ENCODE measurements around a stretch of chr6.

DNA sequence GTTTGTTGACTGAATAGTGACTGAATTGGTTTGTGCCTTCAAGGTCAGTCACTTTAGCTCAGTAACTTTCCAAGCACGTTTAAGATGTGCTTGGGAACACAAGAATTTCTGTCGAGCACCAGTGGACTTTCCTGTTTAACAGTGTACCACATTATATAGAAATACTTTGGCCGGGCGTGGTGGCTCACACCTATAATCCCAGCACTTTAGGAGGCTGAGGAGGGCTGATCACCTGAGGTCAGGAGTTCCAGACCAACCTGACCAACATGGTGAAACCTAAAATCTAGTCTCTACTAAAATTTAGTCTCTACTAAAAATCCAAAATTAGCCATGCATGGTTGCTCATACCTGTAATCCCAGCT, 1.8 kb upstream of the CD24 start:
- PRO-cap: no peak

DNA sequence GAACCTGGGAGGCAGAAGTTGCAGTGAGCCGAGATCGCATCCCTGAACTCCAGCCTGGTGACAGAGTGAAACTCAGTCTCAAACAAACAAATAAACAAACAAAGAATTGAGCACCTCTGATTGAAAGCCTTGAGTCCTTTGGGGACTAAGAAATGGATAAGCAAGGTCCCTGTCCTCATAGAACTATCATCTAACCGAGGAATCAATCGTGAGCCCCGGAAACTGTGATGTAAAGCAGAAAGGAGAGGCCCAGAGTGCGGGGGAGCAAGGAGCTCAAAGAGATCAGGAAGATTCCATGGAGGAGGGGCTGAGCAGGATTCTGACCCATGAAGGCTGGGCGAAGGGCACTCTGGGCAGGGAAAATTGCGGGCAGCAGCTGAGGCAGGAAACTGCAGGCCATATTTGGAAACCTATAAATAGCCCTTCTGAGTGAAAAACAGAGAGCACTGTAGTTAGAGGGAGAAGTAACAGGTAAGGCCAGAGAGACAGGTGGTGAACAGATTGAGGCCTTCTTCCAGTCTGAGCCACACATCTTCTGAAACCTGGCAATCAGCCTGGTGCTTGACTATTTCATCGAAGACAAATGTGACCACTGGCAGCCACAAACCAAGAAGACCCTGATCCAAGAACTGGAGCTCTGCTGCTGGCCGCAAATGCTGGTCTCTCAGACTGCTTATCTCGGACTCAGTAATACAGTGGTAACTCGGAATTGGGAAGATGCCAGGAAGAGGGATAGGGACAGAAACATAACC, 14.0 kb upstream of the BEND3 start:
- PRO-cap: no peak

DNA sequence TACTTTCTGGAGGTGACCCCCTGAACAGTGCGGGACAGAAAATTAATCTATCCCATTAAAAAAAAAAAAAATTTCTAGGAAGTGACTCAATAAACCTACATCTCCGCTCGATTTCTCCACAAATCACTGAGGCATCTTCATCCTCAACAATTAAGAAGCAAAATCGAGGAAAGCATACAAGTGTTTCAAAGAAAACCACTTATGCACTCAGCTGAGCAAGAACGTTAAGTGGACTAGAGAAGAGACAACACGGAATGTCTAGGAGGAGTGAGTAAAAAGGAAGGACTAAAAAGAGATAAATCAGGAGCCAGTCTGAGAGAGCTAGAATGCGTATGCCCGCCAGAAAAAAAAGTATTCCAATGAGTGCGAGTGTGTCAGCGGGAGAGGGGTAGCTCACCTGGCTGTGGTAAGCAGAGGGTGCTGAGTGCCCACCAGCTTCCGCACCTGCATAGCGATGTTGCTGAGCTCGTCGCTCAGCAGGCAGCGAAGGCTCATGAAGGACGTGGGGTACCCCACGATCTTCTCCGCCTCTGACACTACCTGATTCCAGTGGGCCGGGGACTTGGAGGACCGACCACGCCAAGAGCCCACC, 675 bp downstream of the PDSS2 start:
- PRO-cap: no peak

DNA sequence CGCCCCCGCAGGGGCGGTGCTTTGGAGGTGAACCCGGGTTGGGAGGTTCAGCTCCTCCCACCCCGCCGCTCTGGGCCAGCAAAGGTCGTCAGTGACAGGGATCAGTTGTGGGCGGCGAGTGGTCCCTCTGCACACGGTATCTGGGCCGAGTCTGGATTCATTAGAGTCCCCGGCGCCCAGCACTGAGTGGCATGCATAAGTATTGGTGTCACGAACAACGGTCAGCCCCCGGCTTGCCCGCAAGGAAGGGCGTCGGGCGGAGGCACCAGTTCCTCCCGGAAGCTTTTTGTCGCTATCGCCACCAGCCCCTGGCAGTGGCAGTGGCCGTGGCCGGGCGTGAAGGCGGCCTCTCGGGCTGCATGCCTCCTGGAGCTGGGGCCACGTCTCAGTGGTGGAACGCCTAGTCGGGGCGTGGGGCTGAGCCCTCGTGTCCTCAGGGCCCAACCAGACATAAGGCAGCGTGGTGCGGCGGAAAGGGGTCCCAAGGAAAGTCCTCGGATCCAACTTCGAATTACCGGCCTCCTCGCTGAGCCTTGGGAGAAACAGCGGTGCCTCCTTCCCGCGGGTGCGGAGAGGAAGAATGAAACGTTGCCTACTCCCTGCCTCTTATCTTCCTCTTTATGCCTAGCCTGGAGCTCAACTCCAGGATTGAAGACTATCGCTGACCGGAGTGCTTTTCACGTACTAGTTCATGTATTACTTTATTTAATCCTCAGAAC, 431 bp upstream of the PDSS2 start:
- PRO-cap: bidirectional peak, plus-strand start at position 104 of the sequence, minus-strand start outside the sequence; bidirectional peak, plus-strand start at position 314 of the sequence, minus-strand start at position 310 of the sequence; bidirectional peak, plus-strand start at position 479 of the sequence, minus-strand start at position 393 of the sequence; unidirectional peak, minus-strand start at position 582 of the sequence; unidirectional peak, minus-strand start at position 622 of the sequence

GRCh38 chr6:107488625-107489318, 1.1 kb upstream of the SOBP start:
- PRO-cap: no peak

DNA sequence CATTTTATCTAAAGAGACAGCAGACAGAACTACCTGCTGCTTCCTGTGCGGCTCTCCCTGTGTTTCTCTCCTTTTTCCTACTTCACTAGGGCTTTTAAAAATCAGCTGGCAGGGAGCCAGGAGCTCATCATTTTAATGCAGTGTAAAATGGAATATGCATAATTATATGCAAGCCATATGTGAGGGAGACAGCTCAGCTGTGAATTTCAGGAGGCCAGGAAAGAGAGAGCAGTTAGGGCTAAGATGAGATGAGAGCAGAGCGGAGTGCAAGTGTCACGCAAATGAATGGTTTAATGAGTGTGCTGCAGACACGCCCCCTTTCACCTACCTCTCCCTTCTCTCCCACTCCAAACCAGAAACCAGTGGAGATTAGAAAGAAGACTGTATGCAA, 96.1 kb downstream of the SOBP start:
- PRO-cap: no peak

DNA sequence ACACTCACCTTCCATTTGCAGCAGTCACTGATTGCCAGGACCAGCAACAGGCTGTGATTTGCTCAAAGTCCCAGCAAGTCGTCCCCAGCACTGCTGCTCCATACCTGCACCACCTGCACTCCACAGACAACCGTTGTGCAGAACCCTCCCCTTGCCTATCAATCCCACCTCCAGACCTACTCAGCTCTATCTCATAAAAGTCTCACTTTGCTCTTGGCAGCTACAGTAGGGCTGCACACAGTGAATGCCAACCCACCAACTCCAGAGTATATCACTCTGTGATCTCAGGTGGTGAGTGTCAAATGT, 43.2 kb upstream of the SCML4 start:
- PRO-cap: no peak

DNA sequence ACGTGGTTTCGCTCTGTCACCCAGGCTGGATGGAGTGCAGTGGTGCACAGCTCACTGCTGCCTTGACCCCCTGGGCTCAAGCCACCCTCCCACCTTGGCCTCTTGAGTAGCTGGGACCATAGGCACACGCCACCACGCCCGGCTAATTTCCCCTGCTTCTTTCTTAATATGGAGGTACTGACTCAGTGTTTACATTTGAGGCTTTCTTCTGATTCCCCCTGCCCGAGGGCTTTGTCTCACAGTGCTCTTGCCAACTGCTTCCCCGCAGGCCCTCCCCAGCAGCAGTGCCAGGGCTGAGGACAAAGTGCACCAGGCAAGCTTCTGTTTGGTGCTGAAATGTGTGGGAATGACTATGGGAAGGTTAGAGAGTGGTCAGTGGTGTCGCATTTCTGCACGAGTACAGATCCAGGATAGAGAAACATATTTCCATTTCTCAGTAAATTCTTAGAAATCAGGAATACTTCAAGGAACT, 34.8 kb downstream of the NR2E1 start:
- PRO-cap: no peak

DNA sequence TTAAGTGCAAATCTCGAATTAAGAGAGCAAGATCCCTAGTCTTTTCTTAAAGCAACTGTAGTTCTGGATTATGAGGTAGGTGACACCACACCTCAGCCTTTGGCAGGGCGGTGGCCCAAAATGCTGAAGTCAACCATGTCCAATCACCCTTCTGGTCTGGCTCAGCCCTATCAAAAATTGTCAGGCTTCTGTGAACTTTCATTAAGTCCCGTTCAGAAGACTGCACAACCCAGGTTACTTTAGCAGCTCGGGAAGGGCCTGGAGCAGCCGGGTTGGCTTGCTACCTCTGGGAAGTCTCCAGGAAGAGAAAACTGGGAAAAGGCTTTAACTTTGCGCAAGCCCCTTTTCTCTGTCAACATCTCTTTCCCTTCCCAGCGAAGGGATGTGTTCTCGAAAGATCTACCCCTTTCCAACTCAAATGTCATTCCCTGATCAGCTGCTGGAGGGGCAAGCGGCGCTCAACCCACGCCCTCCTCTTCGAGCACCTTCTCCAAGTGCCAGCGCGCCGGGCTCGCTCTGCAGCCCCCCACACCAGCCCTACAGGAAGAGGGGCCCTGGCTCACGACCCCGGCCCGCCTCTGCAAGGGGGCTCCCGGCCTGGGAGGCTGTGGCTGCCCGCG, 669 bp downstream of the SNX3 start:
- PRO-cap: unidirectional peak, plus-strand start at position 424 of the sequence

DNA sequence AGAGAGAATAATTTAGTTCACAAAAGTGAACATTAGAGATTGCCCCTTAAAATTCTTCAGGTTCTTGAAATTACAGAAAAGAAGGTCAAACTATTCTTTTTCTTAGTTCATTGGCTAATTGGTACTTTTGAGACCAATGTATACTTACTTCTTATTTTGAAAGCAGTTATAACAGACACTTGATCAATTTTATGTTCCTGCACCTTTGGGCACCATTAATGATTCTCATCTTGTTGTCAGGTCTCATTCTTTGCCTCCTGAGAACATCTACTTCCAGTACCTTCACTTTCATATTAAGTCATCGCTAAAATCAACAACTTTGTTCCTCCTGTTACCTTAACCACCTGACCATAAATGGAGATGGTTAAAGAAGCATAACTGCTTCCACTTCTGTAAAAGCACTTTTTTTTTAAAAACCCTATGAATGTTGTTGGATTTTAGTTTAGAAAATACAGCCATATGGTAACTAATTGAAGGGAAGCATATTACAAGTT, 53.7 kb downstream of the AFG1L start:
- PRO-cap: no peak

- PRO-cap: no peak
Observed at GRCh38 chr6:108576234-108577216, 15.8 kb downstream of the FOXO3 start.

GRCh38 chr6:108851037-108851410, 2.8 kb downstream of the ARMC2 start:
- PRO-cap: no peak

- PRO-cap: no peak
Observed at GRCh38 chr6:108870245-108870550, 22.0 kb downstream of the ARMC2 start.

- PRO-cap: no peak
Observed at GRCh38 chr6:108872132-108872818, 24.1 kb downstream of the ARMC2 start.

- PRO-cap: no peak
Observed at GRCh38 chr6:108874285-108874846, 26.1 kb downstream of the ARMC2 start.

GRCh38 chr6:108948082-108948397, 99.8 kb downstream of the ARMC2 start:
- PRO-cap: no peak

DNA sequence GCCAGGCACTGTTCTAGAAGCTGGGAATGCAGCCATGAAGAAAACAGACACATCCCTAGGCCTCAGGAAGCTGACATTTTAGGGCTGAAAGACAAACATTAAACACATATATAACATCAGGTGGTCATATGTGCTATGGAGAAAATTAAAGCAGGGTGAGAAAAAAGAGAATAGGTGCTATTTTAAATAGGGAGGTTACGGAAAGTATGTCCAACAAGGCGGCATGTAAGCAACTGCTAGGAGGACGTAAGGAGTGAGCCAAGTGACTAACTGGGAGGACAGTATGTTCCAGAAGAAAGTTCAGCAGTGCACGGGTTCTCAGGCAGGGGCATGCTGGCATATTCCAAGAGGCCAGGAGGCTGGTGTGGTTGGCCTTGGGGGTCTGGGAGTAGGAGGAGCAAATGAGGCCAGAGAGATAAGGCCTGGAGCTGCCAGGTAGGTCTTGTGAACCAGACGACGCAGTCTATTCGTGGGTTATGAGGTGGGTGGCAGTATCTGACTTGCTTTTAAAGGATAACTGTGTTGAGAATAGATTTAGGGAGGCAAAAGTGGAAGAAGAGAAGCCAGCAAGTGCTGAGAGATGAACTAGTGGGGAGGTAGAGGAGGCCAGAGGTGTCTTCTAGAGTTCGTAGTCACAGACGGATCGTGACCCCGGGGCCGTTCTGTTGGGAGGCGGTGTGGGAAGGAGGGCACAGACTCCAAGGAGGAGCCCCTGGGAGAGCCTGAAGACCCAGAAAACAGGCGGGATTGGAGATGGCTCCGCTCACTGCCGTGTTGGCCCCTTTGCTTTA, 112.5 kb downstream of the ARMC2 start:
- PRO-cap: no peak

GRCh38 chr6:109250681-109251219, 131.5 kb downstream of the CD164 start:
- PRO-cap: no peak

- PRO-cap: no peak
Observed at GRCh38 chr6:109252062-109252655, 130.1 kb downstream of the CD164 start.

- PRO-cap: no peak
Observed at GRCh38 chr6:109381407-109381589, 969 bp downstream of the CD164 start.

All from A673 (cell line).